Pericardium fibroblast (primary cell): ENCODE data around the genes ASIC2, LIG3 and SLFN5.

DNA sequence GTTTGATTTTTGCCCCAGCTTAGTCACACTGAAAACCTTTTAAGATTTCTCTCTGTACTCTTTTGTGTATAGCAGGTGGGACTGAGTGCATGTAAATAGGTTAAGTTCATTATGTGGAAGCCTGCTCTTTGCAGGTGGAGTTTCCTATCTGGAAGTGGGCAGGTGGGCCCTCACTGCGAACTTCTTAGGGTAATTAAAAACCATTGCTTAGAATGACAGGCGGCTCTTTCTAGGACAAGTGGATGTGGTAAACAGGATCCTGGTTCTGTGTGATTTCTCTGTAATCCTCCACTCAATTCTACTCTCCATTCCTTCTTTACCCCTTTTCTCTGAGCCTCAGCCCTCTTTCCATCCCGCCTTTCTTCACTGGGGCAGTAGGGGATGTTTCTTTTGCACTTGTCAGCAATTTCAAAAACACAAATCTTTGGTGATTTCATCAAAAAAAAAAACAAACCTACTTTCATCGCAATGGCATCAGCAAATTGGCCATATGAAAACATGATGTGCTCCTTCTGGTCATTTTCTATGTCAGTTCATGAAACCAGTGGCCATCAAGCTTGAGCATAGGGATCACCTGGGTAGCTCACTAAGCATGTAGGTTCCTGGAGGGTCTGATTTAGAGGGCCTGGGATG, 104.5 kb downstream of the CDK5R1 start:
- RAMPAGE, long total RNA = no peak

- RAMPAGE, long total RNA = no peak
Observed at GRCh38 chr17:32627204-32627599, 140.4 kb downstream of the CDK5R1 start.

DNA sequence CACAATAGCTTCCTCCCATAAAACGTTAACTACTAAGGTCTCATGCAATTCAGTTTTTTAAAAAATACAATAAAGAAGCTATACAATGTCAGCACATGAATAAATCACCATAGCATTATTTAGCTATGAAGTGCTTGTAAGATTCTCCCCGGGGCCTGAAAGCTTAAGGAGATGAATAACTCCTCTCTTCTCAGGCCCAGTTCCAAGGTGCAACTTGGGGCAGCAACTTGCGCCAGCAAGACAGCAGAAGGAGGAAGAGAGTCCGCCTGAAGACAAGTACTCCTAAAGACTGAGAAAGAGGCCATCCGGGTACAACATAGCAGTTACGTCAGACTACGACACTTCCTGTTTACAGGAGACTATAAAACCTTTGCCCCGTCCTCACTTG, 81.4 kb downstream of the MYO1D start:
- RAMPAGE, long total RNA = no peak

DNA sequence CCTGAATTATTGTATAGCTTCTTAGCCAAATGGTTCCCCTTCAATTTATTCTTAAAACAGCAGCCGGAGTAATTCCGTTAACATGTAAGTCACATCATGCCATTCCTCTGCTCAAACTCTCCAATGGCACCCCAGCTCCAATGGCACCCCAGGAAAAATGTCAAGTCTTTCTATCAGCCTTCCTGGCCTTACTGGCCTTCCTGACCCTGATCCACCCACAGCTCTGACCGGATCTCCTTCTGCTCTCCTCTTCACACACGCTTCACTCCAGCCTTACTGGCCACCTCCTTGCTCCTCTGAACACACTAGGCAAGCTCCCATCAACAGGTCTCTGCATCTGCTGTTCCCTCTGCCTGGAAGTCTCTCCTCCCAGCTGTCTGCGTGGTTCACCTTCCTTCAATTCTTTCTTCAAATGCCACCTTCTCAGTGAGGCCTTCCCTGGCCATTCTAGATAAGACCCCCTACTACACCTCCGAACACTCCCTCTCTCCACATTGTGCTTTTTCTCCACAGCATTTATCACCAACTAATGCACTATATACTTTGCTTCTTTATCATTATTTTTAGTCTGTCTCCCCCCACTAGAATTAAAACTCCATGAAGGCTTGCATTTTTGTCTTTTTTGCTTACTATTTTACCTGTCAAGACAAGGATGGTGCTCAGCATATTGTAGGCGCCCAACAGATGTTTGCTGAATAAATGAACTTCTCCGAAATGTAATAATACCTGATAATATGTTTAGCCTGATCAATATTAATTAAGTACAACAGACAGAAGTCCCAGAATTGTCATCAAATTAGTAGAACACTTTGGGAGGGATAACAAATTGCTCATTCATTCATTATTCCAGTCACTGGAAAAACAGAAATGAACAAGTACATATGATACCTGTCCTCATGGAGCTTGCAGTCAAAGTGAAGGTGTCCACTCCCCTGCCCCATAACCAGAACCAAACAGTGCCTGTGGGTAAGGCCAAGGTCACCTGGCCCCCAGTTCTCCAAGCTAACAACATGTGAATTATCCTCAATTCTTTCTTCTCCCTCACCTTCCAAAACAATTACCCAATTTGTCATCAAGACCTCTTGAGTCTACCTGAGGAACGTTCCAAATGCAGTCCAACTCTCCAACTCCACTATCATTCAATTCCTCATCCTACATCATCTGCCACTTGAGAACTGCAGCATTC, 43.1 kb downstream of the MYO1D start:
- RAMPAGE, long total RNA = no peak

DNA sequence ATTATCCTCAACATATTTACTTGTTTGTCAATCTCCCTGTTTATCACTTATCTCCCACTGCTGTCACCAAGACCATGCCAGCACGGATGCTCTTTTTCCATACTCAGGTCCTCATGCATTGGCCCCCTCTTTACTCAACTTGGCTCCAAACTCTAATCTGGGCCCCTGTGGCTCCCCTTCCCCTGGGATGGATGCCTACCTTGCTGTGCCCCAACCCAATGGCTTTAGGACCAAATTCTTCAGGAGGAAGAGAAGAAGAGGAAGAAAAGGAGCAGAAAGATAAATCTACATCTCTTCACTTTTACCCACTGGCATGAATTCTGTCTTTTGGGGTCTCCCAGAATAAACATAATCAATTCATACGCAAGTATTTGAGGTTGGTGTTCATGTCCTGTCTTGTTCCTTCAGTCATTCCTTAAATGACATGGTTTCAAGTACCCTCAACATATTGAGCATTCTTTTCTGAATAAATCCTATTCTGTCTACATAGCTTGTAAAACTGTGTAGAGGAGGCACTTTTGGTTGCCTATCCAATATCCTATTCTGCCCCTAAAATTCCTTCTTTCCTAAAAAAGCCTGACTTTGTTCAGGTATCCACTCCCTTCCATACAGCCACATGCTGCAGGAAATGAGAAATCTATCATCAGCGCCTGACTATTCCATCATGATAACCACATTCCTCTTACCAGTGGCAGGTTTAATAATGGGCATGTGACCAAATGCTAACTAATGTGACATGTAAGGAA, 17.5 kb downstream of the MYO1D start:
- RAMPAGE, long total RNA = no peak

GRCh38 chr17:32874293-32874747, 2.6 kb downstream of the MYO1D start:
- RAMPAGE, long total RNA = no peak

- RAMPAGE, long total RNA = no peak
Observed at GRCh38 chr17:32927149-32927575, 791 bp upstream of the TMEM98 start.

GRCh38 chr17:32943698-32944324, 15.9 kb downstream of the TMEM98 start:
- RAMPAGE, long total RNA = no peak

- RAMPAGE, long total RNA = no peak
Observed at GRCh38 chr17:33293022-33293668, at the start of gene ASIC2. ASIC2 (minus strand) TSS chr17:33293295.

GRCh38 chr17:34638219-34638613, 58.8 kb downstream of the TMEM132E start:
- RAMPAGE, long total RNA = no peak

DNA sequence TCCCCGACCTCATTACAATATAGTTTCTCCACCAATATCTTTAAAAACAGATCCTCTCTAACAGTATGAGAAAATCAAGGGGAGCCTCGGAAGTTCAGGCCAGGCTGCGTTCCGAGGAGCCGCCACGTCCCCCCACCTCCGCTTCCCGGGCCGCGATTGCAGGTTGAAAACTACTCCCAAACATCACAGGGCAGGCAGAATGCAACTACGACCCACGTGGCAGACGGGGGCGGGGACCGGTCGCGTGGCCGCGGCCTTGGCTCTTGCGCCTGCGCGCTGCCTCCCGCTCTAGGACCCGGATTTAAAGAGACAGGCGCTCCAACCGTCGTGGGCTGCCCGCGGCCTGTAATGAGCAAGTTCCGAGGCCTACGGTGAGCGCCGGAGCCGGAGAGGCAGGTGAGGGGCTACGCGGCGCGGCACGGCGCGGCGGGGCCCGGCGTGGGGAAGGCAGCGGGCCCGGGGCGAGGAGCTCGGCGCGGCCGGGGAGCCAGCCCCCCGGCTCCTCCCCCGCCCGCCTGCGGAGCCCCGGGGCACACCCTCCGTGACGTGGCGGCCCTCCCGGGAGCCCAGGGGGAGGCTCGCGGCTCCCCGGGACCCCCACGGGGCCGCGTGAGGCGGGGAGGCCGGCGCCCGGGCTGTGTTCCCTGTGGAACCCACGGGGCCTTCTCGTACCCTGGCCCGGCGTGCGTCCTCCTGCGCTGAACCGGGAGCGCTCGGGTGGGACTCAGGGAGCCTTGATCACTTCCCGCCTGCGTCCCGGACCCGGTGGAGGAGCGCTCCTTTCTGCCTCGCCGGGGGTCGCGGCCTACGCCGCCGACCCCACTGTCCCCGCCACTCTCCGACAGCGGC, at the start of gene LIG3:
Gene LIG3, plus strand, starts transcription at position 286 of the 849 bp plus-strand sequence.
- RAMPAGE, long total RNA = no peak

DNA sequence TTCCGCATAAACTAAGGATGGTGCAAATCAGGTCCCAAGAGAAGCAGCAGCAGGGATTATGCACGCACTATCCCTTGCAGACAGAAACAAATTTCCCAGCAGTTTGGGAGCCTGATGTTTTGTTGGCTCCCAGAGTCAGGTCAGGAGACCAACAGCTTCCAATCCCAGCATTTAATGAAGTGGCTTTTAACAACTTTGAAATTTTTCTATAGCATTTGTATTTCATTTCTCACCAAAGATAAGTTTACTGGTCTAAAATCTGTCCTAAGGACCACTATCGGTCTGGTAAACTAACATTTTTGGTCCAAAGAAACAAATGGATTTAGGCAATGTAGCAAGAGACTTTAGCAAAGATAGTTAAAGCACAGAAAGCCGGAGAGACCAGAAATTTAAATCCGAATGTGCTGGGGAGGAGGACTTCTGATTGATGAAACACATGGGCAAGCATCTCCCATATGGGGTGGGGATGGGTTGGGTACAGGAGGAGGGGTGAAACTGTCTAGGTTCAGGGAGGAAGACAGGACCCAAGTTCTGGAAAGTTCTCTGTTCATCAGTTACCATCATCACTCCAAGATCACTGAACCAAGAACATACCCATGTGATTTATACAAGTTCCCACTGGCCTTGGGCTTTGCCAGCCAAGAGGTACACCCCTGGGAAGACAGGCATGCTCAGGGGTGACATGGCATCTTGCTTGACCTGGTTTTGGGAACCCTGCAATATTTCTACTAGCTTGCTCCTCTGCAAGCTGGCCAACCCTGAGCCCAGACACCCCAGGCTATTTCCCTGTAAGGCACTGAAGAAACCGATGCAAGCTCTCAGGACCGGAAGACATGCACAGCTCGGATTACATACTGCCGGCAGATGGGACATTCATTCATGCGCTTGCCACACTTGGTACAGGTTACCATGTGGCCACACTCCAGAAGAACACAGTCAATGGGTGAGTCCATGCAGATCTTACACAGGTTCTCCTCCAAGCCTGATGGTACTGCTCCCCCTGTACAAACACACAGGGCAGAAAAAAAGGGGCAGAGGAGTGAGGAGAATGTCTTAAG, 31.2 kb downstream of the LIG3 start:
- RAMPAGE, long total RNA = no peak

GRCh38 chr17:35017951-35018925, 37.9 kb downstream of the LIG3 start:
- RAMPAGE, long total RNA = no peak

GRCh38 chr17:35021470-35022173, 41.3 kb downstream of the LIG3 start:
- RAMPAGE, long total RNA = no peak

- RAMPAGE, long total RNA = no peak
Observed at GRCh38 chr17:35046437-35047069, 17.0 kb downstream of the RFFL start.

- RAMPAGE, long total RNA = no peak
Observed at GRCh38 chr17:35161200-35161845, 13.7 kb downstream of the UNC45B start.

- RAMPAGE, long total RNA = no peak
Observed at GRCh38 chr17:35187924-35188690, 6.1 kb downstream of the SLC35G3 start.

DNA sequence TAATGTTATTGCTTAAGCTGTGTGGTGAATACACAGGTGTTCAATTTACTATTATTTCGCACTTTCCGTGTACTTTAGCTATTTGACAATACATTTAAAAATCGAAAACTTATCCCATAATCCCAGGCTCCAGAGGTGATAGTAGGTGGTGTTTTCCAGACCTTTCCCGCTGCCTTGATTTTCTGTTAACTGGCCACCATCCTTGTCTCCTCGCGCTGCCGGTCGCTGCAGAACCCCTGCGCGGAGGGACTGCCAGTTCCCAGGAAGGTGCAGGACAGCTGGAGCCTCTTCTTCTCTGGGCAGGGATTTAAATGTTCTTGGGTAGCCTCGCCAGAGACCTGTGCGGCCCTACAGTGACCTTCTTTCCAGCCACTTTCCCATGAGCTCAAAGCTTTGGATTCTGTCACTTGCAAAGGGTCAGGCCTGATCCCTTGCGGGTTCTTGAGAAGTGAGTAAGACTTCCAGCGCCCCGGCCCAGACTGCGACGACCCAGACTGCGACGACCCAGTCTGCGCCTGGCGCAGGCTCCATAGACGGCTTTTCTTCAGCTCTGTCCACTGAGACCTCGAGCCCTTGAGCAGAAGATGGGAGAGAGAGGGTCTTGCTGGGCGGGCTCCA, 1.4 kb upstream of the SLFN5 start:
- RAMPAGE, long total RNA = no peak

DNA sequence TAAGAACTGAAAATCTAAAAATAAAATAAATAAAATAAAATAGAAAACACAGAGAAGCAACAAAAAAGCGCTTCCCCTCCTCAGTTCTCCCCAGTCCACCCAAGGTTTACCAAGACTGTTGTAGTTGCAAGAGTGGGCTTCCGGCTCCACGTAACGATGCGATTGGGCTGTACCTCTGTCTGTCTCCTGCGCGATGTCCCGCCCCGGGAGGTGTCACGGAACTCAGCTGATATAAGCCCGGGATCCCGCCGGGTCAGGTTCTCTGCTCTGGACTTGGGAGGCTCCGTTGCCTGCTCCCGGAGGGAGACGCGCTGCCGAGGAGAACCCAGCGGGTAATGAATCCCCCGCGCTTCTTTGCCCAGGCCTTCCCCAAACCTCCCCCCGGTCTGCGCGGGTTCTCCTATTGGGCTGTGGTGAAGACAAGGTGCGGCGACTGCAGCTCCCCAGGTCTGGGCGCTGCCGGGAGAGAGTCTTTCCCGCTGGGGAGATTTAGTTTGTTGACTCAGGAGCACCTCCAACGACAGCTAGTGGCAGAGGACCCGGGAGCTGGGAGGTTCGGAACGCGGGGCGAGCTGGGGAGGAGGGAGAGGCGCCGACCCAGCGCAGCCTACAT, at the start of gene SLFN5:
Gene SLFN5, plus strand, starts transcription at position 261 of the 613 bp plus-strand sequence.
- RAMPAGE, long total RNA = start-site peak on the plus strand centred at position 261 of the sequence, 10 bp wide, 1,361 and 574 reads in 2 replicates

GRCh38 chr17:35286036-35286704, 43.3 kb downstream of the SLFN5 start:
- RAMPAGE, long total RNA = no peak